ENCODE measurements around a stretch of chr10.

- PRO-cap, 8 experiments = no peak in any of the 8 experiments
Observed at GRCh38 chr10:76778957-76780099, 858.3 kb downstream of the KCNMA1 start.

DNA sequence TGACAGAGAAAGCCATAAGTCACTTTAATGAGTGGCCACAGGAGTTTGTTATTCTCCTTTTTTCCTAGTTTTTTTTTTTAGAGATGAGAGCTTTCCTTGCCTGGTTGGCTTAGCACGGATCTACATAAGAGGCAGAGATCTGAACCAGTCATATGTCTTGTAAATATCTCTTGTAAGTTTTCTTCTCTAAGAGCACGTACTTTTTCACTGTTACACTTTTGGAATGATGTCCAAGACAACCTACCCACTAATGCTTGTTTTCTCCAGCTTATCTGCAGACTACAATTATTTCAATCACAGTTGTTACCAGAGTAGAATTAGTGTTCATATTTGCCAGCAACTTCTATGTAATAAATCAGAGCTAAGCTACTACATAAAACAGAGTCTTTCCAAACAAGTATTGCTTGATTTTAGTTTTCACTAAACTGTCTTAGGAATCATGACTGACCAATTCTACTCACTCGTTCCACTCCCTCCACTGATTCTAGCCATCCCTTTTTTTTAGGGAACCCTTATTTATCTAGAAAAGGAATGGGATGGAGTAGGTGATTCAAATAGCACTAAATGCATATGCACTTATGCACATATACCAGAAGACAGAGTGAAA lies 444.5 kb downstream of the KCNMA1 start:
- PRO-cap, 8 experiments = no peak in any of the 8 experiments

DNA sequence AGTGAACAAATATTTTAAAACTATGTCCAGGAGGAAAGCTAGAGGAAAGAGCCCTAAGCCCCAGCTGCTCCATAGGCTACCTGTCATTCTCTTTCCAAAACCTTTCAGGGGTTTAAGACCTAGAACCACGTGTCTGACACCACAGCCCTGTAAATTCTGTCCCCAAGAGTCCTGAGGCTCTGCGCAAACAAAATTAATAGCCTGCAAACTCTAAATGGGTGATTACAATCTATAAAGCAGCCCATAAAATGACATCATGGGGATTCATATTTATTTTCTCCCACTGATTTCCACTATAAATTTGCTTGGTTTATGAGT lies 332.0 kb downstream of the KCNMA1 start:
- PRO-cap, 8 experiments = no peak in any of the 8 experiments

- PRO-cap, 8 experiments = no peak in any of the 8 experiments
Observed at GRCh38 chr10:77365538-77366116, 272.0 kb downstream of the KCNMA1 start.

DNA sequence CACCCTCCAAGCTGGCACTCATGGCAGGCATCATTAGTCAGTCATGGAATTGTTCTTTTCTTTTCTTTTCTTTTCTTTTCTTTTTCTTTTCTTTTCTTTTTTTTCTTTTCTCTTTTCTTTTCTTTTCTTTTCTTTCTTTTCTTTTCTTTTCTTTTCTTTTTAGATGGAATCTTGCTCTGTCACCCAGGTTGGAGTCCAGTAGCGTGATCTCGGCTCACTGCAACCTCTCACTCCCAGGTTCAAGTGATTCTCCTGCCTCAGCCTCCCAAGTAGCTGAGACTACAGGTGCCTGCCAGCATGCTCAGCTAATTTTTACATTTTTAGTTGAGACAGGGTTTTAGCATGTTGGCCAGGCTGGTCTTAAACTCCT lies 250.1 kb downstream of the KCNMA1 start:
- PRO-cap, 8 experiments = no peak in any of the 8 experiments

DNA sequence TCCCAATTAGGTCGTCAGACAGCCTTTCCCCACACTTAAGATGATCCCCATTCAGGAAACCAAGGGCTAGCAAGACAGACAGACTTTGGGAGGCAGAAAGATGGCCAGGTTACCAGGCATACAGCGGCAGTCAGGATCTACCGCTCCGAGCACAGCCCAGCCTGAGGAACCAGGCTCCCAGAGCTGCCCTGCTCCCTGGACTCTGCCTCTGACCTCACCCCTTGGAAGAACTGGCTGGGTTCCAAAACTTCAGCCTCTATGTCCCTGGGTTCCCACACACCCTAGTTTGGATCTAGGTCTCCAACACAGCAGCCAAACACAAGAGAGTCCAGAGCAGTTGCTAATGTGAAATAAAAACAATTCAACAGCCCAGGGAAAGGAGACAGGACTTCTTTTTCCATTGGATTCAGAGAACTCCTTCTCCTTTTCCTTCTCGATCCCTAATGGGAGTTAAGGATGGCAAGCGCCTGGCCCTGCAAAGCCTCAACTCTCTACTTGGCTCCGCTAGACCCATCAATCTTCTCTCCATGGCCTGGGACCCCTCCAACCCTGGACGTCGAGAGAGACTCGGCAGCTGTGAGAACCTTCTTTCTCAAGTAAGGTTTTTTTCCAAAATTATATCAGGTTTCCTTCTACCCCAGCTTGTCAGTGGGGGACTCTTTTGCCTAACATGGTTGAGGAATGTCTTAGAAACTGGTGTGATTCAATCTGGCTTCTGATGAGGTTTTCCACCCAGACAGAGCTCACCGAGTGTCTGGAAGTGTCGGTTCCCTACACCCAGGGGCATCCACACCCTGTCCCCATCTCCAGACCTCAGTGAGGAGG lies 219.6 kb downstream of the KCNMA1 start:
- PRO-cap, 8 experiments = no peak in any of the 8 experiments

DNA sequence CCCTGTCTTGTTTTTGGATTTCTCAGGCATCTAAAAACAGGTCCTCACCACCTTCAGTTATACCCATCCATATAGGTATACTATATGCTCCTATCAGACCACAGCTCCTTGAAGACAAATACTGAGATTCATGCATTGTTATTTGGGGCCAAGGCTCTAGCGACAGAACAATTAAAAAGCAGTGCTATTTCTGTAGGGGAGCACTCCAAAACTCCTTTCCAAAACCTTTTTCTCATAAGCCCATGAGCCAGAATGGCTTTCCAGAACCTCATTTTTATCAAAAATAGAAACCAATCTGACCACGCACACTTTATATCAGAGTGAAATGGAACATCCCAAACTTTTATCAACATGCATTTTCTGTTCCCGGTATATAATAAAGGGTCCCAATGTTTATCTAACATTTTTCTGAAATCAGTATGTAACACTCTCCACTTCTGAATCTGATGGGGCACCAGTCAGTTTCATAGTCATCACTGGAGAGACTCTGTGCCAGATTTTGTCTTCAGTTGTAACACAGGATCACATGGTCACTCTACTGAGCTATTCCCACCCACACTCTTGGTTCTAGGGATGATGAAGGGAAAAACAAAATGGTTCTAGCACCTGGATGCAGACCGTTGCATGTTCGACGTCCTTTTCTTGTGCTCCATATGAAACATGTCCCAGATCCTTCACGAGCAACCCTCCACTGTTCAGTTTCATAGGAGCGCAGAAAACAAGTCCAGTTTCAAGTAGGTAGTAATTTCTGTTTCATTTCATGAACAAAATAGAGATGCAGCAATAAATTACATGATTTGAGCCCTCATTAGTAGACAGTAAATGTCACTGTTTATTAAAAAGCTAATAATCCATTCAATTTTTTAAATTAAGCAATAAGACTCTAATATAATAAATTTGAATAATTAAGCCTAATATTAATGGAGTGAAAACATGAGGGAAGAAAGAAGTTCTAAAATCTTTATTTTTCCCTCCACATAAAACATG lies 51.6 kb downstream of the KCNMA1 start:
- PRO-cap, 8 experiments = no peak in any of the 8 experiments

- PRO-cap, 8 experiments = no peak in any of the 8 experiments
Observed at GRCh38 chr10:77601533-77602079, 36.0 kb downstream of the KCNMA1 start.

GRCh38 chr10:77609715-77610141 lies 27.9 kb downstream of the KCNMA1 start:
- PRO-cap, 8 experiments = no peak in any of the 8 experiments

DNA sequence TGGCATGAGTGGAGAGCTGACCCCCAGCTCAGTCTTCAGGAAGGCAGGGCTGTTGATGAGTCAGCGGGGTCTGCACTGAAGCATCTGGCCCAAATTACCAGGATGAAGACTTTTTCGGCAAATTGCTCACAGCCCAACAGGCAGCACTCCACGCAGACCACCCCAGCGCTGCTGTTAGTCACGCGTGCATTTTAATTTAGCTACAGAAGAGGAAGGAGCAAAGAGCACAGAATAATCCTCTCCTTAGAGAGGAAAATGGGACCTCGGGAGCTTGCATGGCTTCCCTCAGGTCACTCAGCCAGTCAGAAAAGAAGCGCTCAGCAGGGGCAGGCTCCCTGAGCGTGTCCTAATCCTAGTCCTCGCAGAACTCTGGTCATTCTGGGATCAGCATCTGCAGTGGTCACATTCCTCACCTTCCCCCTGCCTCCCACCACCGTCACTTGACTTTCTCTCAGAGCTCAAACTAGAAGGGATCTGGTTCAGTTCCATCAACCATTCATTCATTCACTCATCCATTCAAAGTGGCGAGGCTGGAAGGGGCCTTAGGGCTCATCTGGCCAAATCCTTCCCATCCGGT lies 76.4 kb upstream of the KCNMA1 start:
- PRO-cap, 8 experiments = no peak in any of the 8 experiments

DNA sequence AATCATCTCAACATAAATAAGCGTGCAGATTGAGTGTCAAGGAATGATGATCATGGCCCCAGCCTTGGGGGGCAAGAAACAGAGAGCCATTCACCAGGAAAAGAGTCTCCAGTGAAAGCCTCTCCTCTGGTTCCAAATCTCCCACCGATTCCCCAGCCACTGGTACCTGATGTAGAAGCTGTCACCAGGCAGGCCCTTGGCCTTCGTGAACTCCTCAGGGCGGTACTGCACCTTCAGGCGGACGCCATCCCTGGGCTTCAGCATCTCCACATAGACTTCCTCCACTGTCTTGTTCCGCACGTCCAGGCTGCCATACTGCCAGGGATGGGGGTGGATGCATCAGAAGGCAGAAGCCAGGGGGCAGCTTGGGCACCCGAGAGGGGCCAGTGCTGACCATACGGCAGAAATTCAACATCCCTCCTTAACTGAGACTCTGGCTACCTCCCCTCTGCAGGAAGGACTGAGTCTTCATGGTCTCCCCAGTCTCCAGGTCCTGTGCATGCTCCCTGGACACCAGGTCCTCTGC lies 118.9 kb downstream of the DLG5 start:
- PRO-cap, 8 experiments = no peak in any of the 8 experiments

DNA sequence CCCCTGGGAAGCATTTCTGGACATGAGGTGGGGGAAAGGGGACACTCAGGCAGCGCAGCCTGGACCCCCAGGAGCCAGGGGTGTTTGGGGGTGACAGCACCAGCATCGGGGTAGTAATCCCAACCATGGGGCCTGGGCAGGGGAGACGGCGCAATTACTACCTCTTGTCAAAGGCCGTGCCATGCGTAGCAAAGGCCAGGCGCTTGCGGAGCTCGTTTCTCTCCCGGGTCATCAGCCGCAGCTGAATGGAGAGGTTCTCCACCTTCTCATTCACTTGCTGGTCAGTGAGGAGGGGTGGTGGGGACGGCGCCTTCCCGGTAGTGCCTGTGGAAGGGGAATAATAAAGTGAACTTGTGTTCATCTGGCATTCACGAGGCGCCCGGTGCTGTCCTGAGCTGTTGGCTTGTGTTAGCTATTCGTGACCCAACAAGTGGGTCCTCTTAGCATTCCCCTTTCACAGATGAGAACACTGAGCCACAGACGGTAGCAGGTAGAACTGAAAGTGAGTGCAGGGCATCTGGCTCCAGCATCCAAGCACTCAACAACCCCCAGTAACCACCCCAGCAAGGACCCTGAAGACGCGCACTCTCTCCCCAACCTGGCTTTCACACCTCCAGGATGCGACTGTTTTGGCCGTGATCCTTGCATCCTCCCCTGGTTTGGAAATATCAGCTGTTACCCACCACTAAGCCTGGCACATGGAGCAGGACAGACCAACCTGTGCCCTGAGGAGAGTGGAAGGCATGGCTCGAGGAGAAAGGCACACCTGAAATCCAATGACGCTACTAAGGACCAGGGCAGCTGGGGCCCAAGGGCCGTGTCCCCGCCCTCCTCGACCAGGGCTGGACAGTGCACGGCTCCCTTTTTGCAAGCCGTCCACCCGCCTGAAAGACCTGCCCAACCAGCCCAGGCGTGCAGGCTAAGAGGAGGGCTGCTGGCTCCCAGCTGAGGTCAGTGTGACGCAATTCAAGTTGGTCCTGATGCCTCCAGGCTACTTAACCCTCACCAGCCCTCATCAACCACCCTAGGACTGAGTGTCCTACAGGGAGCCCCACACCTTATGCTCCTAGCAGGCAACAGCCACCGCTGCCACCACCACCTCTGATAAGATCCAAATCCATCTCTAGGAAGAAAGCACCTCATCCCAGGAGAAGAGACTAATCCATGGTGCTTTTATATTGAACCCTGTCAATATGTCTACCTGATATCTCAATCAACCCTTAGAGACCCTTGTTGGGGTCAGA lies 69.6 kb downstream of the DLG5 start:
- PRO-cap, 8 experiments = no peak in any of the 8 experiments

- PRO-cap, 8 experiments = no peak in any of the 8 experiments
Observed at GRCh38 chr10:77866417-77867120, 60.0 kb downstream of the DLG5 start.

DNA sequence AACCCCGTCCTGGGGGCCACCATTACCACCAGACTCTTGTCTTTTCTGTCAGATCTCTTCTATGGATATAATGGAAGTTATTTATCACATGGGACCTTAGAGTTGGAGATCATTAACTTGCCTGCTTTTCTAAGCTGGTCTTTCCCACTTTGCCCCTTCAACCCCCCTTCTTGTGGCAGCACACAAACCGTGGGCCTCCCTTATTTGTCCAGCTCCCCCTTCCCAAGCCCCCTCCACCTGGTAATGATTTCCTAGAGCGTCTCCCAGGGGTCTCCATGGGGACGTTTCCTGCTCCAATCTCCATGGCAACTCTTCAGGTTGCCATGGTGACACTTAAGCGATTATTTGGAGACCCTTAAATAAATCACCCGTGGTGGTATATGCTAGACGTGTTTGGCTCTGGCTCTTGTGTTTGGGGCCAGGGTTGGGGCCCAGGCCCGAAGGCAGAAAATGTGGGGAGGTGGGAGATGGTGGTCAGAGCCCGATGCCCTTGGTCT lies 41.0 kb upstream of the DLG5 start:
- PRO-cap, 8 experiments = no peak in any of the 8 experiments

DNA sequence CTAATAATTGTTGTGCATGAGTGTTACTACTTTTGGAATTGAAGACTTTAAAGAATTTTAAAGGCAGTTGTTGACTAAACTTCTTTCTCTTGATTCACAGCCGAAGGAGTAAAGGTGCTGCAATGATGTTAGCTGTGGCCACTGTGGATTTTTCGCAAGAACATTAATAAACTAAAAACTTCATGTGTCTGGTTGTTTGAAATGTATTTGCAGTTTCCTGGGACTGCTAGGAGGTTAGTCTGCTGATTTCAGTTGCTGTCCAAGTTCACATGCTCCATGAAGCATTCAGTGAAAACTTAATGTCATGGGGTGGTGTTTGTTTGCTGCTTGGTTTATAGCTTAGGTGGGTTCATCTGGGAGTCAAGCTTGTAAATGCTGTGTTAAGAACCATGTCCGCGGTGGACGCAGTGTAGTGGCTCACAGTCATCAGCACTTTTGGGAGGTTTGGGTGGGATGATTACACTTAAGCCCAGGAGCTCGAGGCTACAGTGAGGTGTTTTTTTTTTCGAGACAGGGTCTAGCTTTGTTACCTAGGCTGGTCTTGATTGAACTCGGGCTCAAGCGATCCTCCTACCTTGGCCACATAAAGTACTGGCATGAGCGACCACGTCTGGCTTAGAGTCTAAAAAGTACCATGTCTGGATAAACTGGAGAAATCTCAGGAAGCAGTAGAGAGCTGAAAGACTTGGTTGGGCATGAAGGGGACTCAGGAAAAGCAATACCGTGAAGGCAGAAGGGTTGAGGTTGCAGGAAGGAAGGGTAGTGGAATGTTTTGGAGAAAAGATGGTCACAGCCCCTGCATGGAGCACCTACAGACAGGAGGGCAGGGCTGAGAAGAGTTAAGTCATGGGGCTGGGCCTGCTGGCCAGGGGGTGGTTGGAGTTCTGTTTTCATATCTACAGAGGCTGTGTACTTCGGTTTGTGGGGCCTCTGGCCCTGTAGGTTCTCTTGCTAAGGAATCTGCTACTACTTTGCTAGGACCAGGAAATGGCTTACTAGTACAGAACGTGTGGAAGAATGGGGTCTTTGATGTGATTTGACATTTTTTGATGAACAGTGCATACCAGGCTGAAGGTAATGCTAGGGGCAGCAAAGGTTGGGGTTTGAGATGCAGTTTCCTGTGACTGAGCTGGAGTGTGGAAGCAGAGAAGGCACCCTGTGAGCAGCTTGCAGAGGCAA lies 7.2 kb downstream of the RPS24 start:
- PRO-cap, 8 experiments = peak in 1 of 8 experiments; most common plus-strand start position 435 of the sequence (in 1)

DNA sequence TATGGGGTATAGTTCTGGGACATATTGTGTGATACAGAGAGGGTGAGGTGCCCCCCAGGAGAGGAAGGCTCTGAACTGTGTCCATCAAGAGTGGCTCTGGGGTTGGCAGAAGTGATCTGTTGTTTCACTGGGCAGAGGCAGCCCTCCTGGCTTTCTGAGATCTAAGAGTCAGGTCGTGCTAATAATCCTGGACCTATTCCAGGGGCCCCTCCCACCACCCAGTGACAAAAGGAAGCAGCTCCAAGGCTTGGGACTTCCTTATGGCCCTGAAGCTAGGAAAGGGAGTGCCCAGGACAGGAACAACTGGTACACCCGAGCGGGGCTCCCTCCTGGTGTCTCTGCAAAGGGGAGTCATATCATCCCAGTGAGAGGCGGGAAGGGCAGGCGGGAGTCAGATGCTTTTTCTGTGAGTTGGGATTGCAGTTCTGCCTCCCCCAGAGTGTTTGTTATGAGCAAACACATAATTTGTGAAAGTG lies 32.3 kb downstream of the RPS24 start:
- PRO-cap, 8 experiments = no peak in any of the 8 experiments

DNA sequence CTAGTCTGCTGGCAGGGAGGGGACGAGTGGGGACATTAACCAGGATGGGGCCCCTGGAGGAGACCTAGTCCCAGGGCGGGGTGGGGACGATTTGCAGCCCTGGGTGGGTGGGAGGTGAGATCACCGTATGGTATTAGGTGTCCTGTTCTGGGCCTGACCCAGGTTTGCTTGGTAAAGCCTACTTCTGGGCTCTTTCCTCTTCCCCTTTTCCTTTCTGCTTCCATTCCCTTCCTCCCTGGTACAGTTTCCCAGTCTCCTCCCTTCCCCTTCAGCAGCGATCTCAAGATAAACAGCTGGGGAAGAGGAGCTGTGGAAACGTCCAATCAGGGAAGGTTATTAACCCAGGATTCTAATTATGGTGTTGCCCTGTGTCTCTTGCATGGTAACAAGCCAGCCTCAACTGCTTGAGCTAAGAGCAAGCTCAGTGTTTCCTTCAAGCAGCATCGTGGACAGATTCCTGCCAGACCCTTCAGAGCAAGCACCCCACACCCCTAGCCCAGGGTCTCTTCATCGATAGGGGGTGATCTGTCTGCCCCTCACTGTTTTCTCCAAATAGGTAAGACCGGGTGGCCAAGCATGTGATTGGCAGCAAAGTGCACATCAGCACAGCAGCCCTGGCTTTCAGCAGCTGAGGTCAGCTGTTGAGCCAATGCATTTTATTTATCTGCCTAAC lies 233.4 kb downstream of the RPS24 start:
- PRO-cap, 8 experiments = no peak in any of the 8 experiments

GRCh38 chr10:78331415-78331846 lies 297.8 kb downstream of the RPS24 start:
- PRO-cap, 8 experiments = no peak in any of the 8 experiments

DNA sequence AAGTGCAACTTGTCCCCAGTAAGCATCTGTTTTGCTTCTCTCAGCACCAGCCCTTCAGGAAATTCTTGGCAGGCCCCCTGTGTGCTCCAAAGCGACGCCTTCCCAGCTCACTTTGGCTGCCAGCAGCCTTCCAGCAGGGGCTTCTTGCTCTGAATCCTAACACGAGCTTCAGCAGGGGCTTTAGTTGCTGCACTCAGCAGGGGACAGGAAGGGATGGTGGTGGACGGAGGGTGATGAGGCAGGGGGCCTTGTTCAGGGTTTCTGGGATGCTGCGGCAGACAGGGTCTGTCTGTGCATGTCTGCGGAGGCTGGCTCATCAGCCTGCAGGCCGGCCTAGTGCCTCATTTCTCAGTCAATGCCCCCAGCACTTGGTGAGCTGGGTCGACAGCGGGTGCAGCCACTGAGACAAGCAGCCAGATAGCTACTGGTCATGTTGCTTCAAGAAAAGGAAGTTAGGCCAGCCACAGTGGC lies 368.3 kb downstream of the RPS24 start:
- PRO-cap, 8 experiments = no peak in any of the 8 experiments

DNA sequence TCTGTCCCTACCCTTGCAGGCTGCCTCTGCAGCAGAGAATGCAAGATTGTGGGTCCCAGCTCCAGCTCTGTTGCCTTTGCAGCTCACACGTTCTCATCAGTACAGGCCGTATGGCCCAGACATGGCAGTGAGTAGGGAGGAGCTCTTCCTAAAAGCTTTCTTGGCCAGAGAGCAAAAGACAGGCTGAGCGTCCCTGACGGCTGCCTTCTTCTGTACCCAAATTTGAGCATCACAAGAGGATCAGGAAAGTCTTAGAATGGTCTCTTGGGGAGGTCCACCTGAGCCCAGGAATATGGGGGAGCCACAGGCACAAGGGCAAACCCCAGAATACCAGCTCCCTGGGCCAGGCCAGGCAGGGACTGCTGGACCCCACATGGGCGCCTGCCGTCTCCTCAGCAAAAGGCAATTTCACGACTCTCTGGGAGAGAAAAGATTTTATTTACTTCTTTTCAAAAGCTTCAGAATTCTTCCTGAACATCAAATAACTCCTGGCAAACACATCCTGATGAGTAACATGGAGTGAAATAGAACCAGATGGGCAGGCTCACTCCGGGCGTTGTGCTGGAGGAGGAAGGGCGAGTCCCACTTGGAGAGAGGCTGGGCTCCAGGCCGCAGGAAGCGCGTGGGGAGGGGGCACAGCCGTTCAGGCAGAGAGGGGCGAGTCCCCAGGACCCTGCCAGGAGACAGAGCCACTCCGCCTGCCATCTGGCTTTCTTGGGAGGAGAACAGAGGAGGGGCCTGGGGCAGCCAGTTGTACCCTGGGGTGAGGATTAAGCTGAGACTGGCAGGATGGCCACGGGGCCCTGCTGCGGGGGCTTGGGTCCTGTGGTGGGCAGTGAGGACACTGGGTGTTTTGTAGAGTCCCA lies 266.1 kb upstream of the ZMIZ1 start:
- PRO-cap, 8 experiments = no peak in any of the 8 experiments

Measured in peripheral blood mononuclear cell (primary cell).